Choroid plexus epithelial cell (primary cell): ENCODE measurements around a stretch of chr22.

DNA sequence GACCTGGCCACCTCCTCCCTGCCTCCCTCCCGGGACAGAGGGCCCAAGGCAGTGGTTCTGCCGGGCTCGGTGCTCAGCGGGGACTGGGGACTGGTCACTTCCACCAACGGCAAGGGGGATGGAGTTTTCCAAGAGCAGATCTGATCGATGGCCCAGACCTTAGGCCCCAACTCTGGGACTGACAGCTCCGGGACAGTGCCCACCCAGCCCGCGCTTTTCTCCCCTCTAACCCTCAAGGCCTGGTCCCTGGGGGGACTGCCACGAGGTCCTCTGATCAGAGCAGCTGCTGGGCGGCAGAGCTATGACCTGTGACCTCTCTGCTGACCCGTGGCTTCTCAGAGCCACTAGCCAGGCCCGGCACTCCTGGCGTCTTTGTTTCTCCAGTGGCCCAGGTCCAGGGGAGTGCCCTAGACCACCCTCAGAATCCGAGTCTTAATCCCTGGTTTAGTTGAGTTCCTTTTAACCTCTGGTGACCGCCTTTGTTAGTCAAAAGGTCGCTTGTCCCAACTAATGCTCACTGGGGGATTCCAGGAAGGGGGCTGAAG, 1.1 kb downstream of the FBLN1 start:
- RRBS = no CpG with 5 or more reads among the region's 17 CpGs

DNA sequence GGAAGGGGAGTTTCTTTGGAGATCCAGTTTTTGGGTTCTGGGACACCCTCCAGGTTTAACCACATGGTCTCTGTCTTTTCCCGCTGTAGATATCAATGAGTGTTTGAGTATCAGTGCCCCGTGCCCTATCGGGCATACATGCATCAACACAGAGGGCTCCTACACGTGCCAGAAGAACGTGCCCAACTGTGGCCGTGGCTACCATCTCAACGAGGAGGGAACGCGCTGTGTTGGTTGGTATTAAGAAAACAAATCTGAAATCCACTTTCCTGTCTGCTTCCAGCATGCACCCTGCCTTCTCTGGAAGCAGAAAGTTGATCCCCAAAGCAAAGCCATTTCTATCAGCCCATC, 38.4 kb downstream of the FBLN1 start:
- RRBS = no CpG with 5 or more reads among the region's 9 CpGs

GRCh38 chr22:45644594-45645483, 26.8 kb upstream of the ATXN10 start:
- RRBS = no CpG with 5 or more reads among the region's 32 CpGs

GRCh38 chr22:45777515-45778114, 106.0 kb downstream of the ATXN10 start:
- RRBS = no CpG with 5 or more reads among the region's 4 CpGs

- RRBS = no CpG with 5 or more reads among the region's 3 CpGs
Measured at GRCh38 chr22:45790703-45791041, 119.0 kb downstream of the ATXN10 start.

DNA sequence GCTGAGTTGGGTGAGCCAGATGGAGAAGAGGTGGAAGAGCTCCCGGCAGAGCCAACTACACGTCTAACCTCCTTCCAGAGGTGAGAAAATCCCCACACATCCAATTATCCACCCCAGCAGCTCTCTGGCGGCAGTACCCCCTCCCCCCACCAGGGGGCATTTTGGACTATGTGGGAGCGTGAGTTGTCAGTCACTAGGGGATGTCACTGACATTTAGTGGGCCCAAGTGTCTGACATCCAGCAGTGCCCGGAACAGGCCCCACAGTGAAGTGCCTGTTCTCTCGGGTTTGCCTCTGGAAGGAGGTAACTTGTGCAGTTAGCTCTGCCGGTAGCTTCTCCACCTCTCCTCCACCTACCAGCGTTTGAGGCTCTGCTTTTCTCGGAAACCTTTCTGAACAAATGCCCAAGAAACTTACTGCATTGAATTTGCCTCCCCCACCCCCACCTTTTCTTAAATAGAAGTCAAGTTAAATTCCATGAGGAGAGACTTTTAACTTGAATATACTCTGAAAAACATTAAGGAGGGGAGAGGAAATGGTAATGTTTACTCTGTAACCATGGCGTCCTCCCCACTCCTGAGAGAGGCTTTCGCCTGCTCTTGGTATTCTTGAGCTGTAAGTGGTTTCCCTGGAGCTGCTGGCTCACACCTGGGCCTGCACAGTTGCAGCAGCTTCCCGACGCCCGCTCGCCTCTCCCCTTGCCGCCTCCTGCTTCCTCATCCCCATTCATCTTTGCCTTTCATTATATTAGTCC, 112.8 kb downstream of the WNT7B start:
- RRBS = 6% methylated on average over 3 of the region's 16 CpGs

DNA sequence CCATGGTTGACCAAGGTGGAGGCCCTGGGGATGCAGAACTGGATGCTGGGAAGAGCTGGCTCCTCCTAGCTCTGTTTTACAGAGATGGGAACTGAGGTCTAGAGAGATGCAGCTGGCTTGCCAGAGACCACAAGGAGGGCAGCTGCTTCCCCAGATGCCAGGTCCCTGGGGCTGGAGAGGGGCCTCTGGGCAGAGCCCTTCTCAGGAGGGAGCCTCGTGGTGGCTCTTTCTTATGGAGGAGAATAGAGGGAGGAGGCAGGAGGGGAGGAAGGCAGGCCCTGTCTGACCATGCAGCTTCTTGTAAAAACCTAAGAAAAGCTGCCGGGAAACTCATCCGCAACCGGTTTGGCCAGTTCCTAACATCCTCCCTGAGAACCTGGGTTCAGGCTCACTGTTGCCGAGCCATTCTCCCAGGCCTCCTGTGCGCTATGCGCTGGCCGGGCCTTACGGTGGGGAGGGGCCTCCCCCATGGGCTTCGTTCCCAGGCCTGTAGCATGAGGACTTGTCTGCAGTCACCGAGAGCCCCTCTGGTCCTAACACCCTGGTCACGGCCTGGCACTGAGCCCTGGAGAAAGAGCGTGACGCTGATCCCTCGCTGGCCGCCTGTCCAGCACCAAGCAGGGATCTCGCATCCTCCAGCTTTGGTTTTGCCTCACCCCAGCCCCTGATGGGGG, 80.5 kb downstream of the WNT7B start:
- RRBS = 58% methylated on average over 4 of the region's 17 CpGs

DNA sequence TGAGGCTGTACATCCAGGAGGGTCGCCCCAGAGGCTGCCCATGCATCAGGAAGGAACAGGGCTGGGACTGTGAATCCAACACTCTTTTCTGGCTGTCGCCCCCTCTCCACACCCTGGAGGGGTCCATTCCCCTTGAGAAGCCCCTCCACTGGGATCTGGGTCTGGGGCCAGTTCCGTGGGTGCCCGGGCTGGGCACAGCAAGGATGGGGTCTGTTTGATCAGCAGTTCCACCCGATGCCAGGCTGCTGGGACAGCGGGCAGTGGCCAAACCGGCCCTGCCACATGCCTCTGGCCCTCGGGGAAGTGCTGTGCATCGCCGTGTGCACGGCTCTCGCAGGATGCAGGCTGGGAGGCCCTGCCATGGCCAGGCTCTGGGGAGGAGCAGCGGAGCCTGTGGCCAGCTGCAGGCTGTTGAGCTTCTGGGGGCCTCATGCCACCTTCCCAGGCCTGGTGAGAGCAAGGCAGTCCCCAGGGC, 57.5 kb downstream of the WNT7B start:
- RRBS = 82% methylated on average over 3 of the region's 13 CpGs

DNA sequence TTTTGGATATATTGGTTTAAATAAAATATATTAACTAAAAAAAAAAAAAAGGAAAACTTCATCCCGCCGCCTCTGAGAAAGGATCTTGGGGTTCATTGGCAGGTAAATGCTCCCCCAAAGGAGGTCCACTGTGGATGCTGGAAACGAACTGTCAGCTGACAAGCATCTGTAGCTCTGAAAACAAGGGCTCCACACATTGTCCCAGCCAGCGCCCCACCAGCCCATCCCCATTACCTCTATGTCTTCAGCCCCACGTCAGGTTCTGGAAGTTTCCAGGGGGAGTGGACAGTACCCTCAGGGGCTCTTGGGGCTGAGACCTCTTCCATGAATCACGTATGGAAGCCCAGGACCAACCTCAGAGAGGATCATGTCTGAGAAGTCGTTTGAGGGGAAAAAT, 66.4 kb upstream of the WNT7B start:
- RRBS = no CpG with 5 or more reads among the region's 7 CpGs

DNA sequence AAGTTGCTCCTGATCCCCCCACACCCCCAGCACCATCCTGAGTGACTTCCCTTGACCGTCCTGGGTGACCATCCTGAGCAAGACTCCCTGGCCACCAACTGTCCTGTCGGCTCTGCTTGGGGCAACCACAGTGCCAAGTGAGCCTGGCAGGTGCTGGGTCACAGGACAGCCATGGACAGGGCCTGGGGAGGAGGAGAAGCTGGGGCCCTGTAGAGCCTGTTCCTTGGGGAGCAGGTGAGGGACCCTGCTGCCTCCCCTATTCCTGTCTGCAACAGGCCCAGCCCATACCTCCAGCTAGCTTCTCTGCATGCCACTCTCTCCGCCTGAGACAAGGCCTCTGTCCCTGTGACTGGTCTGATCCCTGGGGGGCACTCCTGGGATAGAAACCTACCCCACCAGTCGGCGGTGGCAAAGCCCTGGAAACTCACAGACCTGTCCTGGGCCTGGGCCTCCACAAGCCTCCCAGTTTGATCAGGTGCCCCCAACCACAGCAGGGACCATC, 68.6 kb upstream of the WNT7B start:
- RRBS = no CpG with 5 or more reads among the region's 5 CpGs

- RRBS = no CpG with 5 or more reads among the region's 18 CpGs
Measured at GRCh38 chr22:46055081-46055842, 78.3 kb upstream of the WNT7B start.

DNA sequence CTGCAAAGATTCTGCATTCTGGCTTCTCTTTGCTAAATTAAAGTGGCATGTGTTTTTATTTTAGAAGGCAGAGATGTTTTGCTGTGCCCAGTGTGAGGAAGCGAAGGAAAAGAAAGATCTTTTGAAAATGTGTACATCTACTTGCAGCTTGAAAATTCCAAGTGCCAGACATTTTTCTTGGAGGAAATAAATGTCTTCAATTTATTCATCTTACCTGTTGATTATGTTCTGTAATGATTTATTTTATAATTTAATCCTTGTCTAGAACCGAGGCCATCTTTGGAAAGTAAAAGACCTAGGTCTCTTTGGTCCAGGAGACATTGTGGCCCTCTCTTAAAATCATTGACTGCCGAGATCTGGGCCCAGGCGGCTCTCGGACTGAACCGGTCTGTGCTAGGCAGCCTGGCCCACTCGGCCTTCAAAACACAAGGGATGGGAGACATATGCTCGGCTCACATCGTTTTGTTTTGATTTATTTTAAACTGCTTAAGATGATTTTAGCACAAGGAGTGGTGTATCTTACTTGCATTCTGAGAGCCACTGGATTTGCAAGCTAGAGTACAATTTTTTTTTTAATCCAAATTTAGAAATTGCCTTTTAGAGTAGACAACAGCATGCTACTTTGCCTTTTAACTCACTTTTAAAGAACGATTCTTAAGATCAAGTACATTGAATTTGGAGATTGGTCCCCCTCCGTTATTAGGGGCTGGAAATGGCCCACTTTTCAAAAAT, 80.2 kb upstream of the WNT7B start:
- RRBS = no CpG with 5 or more reads among the region's 11 CpGs

- RRBS = 47% methylated on average over 5 of the region's 25 CpGs
Measured at GRCh38 chr22:46073983-46074856, 76.1 kb upstream of the PPARA start.

DNA sequence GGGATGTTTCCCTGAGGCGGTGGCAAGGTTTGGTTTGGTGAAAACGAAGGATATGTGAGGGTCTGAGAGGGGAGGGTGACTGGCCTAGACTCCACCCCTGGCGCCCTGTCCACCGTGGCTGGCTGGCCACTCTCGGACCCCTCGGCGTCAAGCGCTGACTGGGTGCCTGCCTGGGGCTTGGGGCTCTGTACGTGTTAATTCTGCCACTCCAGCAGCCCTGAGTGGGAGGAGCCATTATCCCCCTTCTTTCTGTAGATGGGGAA, 70.9 kb upstream of the PPARA start:
- RRBS = no CpG with 5 or more reads among the region's 9 CpGs

DNA sequence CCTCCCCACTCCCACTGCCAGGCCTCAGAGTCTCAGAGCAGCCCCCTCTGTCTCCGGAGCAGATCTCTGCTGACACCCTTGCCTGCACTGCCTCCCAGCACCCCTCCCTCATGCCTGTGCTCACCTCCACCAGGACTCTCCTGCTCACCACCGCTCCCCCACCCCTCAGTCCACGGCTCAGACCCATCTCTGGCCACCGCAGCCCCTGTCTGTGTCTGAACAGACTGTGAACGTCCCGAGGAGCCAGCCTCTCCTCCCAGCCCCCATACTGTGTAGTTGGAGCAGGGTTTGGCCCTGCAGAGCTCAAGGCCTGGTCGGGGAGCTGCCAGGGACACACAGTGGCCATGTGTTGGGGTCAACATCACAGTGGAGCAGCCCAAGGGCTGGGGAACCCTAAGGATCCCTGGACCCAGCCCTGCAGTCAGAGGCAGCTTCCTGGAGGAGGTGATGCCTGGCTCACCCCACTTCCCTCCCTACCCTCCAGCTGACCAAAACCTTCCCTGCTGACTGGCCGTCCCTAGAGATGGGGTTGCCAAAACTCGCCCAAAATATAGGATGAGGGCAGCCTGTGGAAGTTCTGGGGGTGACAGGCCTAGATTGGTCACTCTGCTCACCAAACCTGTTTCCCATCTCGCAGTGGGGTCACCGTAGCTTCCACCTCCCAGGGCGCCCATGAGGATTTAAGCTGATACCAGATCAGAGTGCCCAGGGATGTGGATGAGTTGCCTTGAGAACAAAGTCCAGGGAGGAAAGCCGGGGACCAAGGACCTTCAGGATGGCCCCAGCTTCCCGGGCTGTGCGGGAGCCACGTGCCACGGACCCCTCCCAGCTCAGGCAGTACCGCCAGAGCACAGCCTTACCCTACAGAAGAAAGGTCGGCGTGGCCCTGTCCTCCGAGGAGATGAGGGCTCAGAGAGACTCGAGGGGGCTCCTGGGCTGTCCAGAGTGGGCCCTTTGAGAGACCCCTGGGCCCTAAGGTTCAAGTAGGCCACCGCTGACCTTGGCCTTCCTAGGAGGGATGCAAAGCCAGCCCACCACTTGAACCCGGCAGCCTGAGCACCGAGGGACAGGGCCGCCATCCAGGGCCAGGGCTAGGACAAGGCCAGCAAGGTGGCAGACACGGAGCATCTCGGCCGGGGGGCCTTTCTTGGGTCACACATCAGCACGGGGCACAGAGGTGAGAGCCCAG, 34.9 kb upstream of the PPARA start:
- RRBS = 54% methylated on average over 6 of the region's 30 CpGs

DNA sequence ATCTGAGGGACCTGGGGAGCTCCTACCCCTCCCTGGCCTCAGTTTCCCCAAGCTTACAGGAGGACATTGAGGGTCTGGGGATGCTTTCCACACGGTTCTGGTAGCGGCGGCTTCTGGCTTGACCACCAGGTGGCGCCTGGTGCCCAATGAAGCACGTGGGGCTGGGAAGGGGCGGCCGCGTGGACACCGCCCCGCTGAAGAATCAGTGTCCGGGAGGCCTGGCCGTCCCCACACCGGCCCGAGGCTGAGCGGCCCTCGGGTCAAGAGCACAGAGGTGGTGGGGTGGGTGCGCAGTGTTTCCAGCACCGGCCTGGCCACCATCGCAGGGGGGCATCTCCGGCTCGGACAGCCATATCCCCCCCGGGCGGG, 27.9 kb upstream of the PPARA start:
- RRBS = 10% methylated on average over 6 of the region's 23 CpGs

GRCh38 chr22:46142918-46143515, 7.3 kb upstream of the PPARA start:
- RRBS = no CpG with 5 or more reads among the region's 8 CpGs

GRCh38 chr22:46172867-46173463, 22.6 kb downstream of the PPARA start:
- RRBS = no CpG with 5 or more reads among the region's 5 CpGs

DNA sequence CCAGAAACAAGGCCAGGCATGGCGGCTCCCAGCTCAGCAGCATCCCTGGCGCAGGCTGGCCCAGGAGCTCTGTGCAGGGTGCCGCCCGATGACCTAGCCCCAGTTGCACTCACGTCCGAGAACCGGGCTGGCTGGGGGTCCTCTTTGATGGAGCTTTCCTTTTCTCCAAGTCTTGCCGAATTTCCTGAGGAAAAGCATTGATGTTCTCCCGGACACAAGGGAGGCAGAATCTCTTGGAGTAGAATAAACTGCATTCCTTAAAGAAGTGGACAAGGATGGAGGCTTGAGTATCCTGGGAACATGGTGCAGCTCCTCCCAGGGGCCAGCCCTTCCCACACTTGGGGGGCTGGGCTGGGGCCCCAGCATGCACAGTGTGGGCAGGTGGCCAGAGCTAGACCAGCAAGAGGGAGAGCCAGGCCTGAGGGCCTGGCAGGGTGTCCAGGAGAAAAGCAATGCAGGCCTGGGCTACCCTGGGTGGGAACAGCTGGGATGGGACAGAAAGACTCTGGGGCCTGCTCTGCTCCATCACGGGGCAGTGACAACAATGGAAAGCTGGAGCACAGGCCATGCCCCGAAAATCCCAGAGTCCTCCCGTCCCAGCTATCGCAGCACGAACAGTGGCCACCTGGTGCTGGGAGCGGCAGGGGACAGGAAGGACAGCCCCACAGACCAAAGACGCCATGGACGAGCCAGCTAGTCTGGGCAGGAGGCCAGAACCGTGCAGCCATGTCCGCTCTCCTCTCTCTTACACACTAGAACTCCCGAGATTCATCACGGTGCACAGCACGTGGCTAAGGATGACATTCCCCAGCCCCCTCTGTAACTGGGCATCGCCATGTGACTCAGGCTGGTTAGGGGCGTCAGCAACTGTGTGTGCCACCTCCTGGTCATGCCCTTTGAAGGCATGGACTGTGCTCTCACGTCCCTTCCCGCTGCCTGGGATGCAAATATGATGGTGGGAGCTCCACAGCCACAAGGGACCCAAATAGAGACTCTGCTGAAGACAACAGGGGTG, 4.8 kb downstream of the CDPF1 start:
- RRBS = 77% methylated on average over 3 of the region's 26 CpGs

- RRBS = no CpG with 5 or more reads among the region's 22 CpGs
Measured at GRCh38 chr22:46288071-46288823, 8.4 kb upstream of the GTSE1 start.